Mammary microvascular endothelial cell (primary cell): ENCODE data around the gene OR2T11.

DNA sequence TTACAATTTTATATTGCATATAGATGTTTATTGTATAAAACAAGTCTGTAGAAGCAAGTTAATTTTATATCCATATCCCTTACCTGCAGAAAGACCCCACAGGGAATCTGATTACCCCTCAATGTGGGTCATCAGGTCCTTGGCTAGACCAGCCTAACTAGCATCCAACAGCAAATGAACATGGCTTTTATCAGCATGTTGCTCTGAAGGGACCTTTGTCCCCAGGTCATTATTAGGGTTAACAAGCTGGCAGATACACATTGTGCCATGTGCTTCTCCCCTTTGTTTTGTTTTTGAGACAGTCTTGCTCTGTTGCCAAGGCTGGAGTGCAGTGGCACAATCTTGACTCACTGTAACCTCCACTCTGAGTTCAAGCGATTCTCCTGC is at the start of gene OR2T11:
TSS of gene OR2T11 (minus strand) at position 137 of the 387 bp plus-strand sequence.
- RAMPAGE, long total RNA = no peak